ENCODE measurements around the gene SNAP47.

DNA sequence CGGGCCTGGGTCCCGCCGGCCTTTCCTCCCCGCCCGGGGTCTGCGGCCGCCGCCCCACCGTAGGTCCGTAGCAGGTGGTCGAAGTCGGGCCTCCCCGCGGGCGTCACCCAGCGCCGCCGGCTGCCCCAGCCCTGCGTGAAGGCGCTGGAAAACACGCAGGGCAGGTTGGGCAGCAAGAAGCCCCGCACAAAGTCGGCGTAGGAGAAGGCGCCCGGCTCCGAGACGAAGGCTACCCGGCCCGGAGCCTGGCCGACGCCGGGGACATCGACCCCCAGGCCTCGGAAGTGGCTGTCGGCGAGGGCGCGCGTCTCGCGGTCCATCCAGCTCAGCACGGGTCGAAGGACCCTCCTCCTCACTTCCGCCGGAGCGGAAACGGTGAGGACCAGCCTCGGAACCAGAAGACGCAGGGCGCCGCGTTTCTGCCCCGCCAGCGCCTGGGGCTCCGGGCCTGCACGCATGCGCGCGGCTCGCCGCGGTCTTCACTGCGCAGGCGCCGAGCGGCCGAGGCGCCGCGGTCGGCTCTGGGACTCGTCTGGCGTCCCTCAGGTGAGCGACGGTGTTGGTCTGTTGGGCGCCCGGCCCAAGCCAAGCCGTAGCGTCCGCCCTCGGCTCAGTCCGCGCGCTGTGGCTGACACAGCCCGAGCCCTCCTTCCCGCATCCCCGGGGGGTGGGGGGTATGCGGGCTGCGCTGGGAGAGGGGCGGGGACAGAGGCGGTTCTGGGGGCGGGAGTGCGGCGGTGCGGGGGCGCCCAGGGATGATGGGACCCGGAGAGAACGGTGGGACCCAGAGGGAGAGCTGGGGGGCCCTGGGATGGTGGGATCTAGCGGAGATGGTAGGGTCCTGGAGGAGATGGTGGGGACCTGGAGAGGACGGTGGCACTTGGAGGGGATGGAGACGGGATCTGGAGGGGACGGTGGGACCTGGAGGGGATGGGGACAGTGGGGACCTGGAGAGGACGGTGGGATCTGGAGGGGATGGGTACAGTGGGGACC lies at the start of gene SNAP47:
Gene SNAP47, plus strand, starts transcription at position 482 of the 993 bp plus-strand sequence.
- PRO-cap, result bidirectional peak, plus-strand start at position 482 of the sequence, minus-strand start at position 350 of the sequence

DNA sequence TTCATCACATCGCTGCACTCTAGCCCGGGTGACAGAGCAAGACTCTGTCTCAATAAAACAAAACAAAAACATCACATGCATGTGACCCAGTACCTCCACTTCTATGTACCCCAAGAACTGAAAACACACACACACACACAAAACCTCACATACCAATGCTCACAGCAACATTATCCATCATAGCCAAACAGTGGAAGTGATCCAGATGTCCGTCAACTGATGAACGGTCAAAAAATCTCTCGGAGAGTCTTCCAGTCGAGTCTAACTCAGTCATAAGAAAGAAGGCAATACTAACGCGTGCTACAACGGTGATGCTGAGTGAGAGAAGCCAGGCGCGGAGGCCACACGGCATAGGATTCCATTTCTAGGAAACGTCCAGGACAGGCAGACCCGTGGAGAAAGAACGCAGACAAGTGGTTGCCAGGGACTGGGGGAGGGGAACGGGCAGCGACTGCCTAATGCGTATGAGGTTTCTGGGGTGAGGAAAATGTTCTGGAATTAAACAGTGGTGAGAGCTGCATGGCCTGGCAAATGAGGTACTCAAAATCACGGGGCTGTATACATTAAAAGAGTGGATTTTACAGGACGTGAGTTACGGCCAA lies 3.7 kb downstream of the WNT9A start:
- PRO-cap, result no peak

DNA sequence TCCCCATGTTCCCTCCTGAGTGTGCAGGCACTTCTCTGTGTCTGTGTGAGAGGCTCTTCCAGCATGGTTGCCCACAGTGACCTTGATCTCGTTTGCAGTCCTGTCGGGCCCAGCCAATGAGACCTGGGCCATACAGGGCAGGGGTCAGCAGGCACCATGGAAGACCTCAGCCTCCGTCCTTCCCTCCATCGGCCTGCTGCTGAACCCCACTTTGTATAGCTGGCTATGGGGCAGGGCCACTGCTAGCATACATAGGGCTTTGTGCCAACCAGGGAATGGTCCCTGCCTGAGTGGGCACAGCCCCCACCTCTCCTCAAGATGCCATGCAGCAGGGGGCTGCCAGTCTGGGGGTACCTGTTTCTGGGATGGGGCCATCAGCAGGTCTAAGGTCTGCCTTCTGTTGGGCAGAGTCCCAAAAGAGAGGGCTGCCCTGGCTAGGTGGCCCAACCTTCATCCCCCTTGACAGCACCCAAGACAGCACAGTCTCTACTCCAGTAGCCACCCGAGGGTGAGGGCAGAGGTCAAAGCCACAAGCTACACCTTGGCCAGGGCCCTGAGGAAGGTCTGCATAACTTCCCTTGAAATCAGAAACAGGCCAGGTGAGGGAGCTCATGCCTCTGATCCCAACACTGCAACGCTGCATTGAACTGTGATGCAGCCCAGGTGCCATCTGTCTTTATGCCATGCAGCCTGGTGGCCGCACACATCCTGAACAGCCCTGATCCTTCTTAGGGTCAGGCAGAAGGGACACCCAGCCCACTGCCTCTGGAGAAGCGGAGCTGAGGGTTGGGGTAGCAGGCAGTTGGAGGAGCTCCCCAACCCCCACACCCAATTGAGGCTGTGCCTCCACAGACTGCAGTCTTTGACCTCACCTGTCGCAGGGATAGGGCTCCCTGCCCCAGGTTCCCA lies 3.5 kb downstream of the C1orf35 start:
- PRO-cap, result no peak

- PRO-cap, result no peak
These were observed 11.9 kb upstream of the MRPL55 start for GRCh38 chr1:228120687-228121744.

DNA sequence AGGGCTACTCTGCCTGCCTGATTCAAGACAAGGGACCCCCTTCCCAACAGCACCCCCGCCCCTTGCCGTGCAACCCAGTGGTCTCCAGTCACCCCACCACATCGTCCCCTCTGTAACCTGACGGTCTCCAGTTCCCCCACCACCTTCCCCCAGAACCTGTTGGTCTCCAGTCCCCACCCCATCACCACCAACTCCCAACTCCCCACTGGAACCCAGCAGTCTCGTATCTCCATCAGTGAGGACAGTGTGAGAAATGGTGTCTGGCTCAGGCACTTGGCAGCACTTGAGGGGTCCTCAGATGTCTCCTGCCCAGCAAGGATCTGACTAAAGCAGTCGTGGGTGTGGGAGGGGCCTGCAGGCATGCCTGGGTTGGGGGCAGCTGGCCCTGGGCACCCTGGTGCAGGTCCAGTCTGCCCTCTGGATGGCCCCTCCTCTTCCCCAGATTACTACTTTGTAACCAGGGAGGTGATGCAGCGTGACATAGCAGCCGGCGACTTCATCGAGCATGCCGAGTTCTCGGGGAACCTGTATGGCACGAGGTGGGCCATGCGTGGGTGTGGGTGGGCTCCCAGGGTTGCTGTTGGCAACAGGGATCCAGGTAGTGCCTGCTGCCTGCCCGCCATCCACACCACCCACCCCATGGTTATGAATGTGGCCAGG lies 3.2 kb upstream of the GJC2 start:
- PRO-cap, result no peak

GRCh38 chr1:228161449-228161653 lies 4.3 kb upstream of the IBA57 start:
- PRO-cap, result no peak

DNA sequence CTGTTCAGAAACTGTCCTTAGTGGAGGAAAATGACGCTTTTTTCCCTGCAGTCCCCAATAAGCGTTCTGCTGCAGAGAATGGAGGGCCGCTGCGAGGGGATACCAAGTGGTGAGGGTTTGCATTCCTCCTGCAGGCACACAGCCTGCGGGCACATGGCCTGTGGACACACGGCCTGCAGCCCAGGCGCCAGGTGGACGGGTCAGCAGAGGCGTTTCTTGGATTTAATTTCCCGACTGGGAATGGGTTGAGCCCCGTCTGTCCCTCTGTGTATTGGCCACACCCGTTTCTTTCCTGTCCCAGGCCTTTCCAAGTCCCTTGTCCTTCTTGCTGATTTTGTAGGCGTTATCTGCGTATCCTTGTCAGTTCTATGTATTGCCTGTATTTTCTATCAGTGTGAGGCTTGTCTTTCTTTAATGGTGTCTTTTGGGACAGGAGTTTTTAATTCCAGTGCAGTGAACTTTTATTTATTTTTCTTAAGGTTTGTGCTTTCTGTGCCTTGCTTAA lies 15.6 kb upstream of the OBSCN start:
- PRO-cap, result no peak

- PRO-cap, result unidirectional peak, minus-strand start at chr1:228209338
These were observed 1.3 kb downstream of the OBSCN start for GRCh38 chr1:228209029-228209640.

- PRO-cap, result unidirectional peak, minus-strand start at chr1:228210175; unidirectional peak, minus-strand start at chr1:228210213
These were observed 2.2 kb downstream of the OBSCN start for GRCh38 chr1:228209641-228210798.

- PRO-cap, result no peak
These were observed 4.7 kb downstream of the OBSCN start for GRCh38 chr1:228212425-228213065.

GRCh38 chr1:228227180-228227736 lies 19.4 kb downstream of the OBSCN start:
- PRO-cap, result no peak

GRCh38 chr1:228304261-228304584 lies 96.4 kb downstream of the OBSCN start:
- PRO-cap, result no peak

DNA sequence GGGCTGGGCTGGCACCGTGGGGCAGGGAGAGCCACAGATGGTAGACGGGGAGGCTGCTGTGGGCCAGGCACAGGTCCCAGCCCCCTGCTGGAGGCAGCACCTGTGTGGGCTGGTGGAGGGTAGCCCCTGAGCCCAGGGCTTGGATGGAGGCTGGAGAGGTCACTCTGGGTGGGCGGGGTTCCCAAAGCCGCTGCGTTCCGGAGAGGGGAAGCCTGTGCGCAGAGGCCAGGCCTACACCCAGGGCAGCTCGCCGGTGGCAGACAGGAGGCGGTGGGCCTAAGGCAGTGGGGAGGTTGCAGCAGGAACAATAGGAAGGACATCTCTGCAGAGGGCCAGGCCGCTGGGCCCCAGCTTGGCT lies 53.4 kb downstream of the TRIM11 start:
- PRO-cap, result no peak

GRCh38 chr1:228359160-228359950 lies 47.3 kb downstream of the TRIM11 start:
- PRO-cap, result no peak

- PRO-cap, result no peak
These were observed 46.5 kb downstream of the TRIM11 start for GRCh38 chr1:228360020-228360572.

- PRO-cap, result no peak
These were observed 11.7 kb downstream of the TRIM11 start for GRCh38 chr1:228394556-228395694.

GRCh38 chr1:228417495-228418089 lies 931 bp upstream of the TRIM17 start:
- PRO-cap, result no peak

GRCh38 chr1:228745413-228746190 lies 10.3 kb downstream of the RHOU start:
- PRO-cap, result no peak

GRCh38 chr1:228782859-228783931 lies 47.9 kb downstream of the RHOU start:
- PRO-cap, result no peak

GRCh38 chr1:228921440-228921900 lies 186.2 kb downstream of the RHOU start:
- PRO-cap, result no peak